Smooth muscle cell (in vitro differentiated cells): ENCODE measurements around a stretch of chr11.

- RAMPAGE, long total RNA: no peak
Measured at GRCh38 chr11:11156432-11156830, 196.6 kb downstream of the CSNK2A3 start.

DNA sequence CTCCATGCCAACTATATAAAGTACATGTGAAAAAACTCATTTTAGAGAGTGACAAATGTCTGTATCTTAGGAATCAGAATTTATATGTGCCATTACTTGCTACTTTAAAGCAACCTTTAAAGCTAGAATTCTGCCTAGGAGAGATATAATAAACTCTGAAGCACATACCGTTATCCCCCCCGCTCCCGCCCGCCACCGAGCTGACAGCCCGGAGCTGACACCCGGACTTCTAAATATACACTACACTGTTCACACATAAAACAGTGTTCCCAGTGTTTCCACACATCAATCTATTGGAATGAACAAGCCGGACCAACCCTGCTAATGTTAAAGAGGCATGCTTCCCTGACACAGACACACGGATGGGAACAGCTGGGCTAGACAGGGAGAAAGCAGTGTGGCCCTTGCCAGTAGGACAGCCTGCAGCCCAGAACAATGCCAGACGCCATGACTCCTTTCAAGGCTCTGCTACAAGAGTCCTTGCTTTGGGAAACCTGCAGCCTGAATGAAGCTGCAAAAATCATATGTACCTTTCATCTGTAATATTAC, 108.4 kb upstream of the CSNK2A3 start:
- RAMPAGE, long total RNA: no peak

GRCh38 chr11:11691473-11691809, 69.6 kb upstream of the GALNT18 start:
- RAMPAGE, long total RNA: no peak

GRCh38 chr11:11813221-11813802, 28.5 kb upstream of the USP47 start:
- RAMPAGE, long total RNA: no peak

- RAMPAGE, long total RNA: no peak
Measured at GRCh38 chr11:11909758-11910597, 68.2 kb downstream of the USP47 start.

GRCh38 chr11:11966780-11967157, 41.7 kb downstream of the DKK3 start:
- RAMPAGE, long total RNA: no peak

- RAMPAGE, long total RNA: no peak
Measured at GRCh38 chr11:12069296-12069632, 41.1 kb upstream of the MICAL2 start.

- RAMPAGE, long total RNA: no peak
Measured at GRCh38 chr11:12120340-12120736, 9.9 kb downstream of the MICAL2 start.

DNA sequence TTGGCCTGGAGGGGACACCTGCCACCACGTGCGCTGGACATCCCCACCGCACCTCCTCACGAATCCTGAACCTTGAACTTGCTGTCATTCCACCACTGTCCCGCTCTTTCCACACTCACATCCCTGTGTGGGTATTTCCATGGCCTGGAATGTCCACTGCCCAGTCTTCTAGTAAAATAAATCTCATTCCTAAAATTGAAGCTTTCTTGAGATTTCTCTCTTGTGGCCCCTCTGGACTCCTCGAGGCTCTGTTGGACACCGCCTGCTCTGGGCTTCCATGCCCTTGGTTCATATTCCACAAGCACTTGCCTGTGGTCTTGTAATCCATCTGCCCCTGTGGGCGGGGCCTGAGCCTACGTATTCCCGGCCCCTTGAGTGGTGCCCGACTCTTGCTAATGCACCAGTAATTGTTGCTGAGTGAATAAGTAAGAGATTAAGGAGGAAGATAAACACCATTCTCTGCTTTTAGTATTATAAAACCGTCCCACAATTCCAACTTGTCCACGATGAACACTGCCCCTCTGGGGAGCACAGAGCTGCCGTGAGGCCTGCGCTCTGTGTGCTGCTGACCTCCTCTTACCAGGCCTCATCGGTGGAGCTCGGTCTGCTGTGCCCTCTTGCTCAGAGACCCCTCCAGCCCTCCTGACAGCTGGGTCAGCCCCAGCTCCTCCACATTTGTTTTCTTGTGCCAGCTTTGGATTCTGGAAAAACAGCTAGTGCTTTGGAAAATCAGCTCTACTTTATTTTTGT, 50.2 kb downstream of the MICAL2 start:
- RAMPAGE, long total RNA: no peak

GRCh38 chr11:12215917-12216615, 105.7 kb downstream of the MICAL2 start:
- RAMPAGE, long total RNA: no peak

- RAMPAGE, long total RNA: no peak
Measured at GRCh38 chr11:12239833-12240463, 129.6 kb downstream of the MICAL2 start.

DNA sequence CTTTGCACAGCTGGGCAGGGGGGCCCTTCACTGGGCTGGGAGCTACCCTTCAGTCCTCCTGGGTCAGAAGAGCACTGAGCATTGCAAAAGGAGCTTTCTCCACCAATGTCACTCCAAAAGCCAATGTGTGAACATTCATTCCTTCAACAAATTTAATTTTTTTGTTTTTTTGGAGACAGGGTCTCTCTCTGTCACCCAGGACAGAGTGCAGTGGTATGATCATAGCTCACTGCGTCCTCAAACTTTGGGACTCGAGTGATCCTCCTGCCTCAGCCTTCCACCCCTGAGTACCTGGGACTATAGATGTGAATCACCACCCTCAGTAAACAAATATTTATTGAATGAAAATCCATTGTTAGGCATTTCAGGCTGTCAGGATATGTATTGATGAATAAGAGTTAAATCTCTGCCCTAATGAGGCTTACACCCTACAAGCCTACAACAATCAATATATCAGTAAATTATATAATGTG, 130.9 kb upstream of the PARVA start:
- RAMPAGE, long total RNA: no peak

DNA sequence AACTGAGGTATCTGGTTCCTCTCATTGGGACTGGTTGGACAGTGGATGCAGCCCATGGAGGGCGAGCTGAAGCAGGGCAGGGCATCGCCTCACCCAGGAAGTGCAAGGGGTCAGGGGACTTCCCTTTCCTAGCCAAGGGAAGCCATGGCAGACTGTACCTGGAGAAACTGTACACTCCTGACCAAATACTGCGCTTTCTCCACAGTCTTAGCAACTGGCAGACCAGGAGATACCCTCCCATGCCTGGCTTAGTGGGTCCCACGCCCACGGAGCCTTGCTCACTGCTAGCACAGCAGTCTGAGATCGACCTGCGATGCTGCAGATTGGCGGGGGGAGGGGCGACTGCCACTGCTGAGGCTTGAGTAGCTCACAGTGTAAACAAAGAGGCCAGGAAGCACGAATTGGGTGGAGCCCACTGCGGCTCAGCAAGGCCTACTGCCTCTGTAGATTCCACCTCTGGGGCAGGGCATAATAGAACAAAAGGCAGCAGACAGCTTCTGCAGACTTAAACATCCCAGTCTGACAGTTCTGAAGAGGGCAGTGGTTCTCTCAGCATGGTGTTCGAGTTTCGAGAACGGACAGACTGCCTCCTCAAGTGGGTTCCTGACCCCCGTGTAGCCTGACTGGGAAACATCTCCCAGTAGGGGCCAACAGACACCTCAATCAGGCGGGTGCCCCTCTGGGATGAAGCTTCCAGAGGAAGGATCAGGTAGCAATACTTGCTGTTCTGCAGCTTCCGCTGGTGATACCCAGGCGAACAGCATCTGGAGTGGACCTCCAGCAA, 11.1 kb upstream of the PARVA start:
- RAMPAGE, long total RNA: no peak

GRCh38 chr11:12411783-12412788, 34.7 kb downstream of the PARVA start:
- RAMPAGE, long total RNA: no peak

- RAMPAGE, long total RNA: no peak
Measured at GRCh38 chr11:12426560-12426977, 49.2 kb downstream of the PARVA start.

DNA sequence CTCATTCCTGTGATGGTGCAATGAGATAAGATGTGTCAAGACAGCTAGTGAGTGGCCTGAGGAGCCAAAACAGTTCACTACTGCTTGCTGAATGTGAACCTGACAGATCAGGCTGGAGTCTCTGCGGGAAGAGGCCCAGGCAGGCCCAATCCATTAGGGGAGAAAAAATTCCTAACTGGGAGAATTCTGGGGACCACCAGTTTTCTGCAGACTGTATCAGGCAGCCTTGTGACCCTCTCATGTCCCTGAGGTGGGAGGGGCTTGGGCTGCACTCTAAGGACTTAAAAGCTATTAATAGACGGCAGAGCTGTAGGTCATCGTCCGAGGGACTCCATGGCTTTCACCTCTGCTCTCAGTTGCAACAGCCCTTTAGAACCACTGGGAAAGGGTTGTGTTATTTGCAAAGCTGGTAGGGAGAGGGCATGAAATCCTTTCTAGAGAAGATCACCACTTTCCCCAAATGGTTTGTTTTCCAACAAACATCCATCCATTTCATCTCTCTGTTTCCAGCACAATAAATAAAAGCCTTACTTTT, 126.0 kb upstream of the TEAD1 start:
- RAMPAGE, long total RNA: no peak

- RAMPAGE, long total RNA: no peak
Measured at GRCh38 chr11:12689285-12689683, 15.1 kb downstream of the TEAD1 start.

DNA sequence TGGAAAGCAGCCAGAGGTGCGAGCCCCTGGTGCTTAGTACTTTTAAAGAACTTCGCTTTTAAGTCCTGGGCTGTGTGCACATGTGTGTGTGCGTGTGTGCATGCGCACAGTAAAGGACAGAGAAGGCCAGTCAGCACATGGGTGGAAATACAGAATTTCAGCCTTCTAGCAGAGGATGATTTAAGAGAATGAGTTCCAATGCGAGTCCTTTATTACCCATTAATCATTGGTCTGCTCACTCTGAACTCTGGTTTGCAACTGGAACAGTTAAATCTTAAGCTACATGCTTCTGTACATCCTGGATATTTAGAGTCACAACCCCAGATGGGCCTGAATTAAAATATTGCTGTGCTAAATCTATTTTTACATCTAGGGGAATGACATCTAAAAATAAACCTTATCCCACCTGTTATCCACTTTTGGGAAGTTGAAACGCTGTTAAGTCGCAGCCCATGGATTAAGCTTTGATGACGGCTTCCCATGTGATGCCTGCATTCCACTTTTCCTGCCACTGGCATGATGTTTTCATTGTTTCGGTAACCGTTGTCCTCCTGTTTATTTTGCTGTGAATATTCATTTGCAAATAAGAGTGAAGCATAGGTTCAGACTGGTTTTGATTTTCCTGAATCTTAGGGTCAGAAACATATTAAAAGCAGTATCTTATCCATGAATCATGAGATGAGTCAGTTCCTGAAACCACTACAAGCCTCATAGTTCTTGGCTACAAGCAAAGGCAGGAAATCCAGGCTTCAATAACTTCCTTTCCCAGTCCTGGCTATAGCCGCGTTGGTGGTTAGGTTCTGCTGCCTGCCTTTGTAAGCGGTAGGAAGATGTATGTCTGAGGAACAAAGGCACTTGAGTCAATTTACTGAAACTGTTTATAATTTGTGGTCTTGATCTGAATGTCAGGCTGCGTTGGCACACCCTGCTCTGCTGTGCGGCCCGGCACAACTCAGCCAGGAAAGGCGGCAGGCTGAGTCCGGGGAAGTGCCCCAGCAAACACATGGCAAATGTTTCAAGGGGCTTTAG, 19.2 kb downstream of the TEAD1 start:
- RAMPAGE, long total RNA: no peak

DNA sequence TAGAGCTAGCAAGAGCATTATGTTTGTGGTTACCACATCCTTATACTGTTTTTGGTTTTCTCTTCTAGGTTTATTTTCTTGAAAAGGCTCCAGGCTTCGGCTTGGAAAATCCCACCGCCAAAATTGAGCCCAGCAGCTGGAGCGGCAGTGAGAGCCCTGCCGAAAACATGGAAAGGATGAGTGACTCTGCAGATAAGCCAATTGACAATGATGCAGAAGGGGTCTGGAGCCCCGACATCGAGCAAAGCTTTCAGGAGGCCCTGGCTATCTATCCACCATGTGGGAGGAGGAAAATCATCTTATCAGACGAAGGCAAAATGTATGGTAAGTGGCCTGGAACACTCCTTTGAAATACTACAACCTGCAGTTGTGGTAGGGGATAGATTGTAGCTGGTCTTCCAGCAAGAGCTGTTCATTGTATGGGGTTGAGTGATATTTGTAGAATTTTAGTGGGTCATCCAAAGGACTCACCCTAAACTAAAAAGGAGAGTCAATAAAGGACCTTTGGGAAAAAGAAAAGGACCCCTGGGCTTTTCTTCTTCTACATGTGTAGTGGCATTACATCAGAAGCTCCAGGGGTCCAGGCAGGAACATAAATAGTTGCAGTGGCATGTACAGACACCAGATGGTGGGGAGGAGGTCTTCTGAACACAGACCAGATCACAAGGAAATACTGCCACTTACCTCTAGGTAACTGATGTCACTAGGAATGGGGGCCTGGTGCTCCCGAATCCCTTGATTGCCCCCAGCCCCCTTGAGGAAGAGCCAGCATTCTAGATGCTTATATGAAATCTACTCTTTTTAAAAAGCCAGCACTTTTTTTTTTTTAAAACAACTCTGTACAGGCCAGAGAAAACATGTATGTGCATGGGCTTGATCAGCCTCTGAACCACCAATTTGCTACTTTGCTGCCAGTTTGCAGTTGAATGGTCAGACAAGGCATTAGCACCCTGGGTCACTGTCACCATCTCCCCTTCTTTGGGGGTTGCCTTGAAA, 90.2 kb downstream of the TEAD1 start:
- RAMPAGE, long total RNA: no peak

GRCh38 chr11:12853584-12854362, 155.3 kb upstream of the RASSF10 start:
- RAMPAGE, long total RNA: no peak